Heart left ventricle (tissue), 7 donors: ENCODE results near the genes OR7A5, ILVBL and CYP4F8.

GRCh38 chr19:14743148-14743985, 35.0 kb downstream of the ADGRE2 start:
- PRO-cap, 6 experiments, result no peak in any of the 6 experiments
- RAMPAGE, long total RNA, 2 experiments, result no peak in any of the 2 experiments
- RRBS, result no CpG with 5 or more reads among the region's 11 CpGs

- PRO-cap, 6 experiments, result no peak in any of the 6 experiments
- RAMPAGE, long total RNA, 2 experiments, result no peak in any of the 2 experiments
- RRBS, result no CpG with 5 or more reads among the region's 6 CpGs
Measured at GRCh38 chr19:14763523-14764334, 14.6 kb downstream of the ADGRE2 start.

DNA sequence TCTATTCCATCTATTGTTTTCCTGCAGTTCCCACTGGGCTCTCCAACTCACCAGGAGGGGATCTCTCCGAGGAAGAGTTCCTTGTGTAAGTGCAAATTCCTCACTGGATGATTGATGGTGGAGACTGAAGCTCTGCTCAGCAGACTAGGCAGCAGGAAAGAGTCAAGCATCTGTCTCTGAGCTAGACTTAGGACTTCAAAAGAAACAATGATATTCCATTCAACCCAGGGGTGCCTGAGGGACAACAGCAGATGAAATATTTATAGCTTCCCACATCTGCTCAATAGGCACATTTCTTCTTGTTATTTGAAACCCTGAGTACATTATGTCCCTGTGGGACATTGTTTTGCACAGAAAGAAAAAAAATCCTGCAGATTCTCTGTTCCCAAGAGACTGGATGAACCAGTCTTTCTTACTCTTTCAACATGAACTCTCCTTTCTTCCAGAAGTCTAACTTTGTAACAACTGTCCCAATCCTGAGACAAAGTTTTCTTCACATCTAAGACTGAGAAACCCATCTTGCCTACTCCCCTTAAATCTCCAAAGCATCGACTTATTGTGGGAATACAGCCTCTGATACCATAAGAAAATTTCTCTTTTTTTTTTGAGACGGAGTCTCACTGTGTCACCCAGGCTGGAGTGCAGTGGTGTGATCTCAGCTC, at the start of gene OR7A5:
Gene OR7A5 (minus strand): TSS at position 163 of the 662 bp plus-strand sequence.
- PRO-cap, 6 experiments, result no peak in any of the 6 experiments
- RAMPAGE, long total RNA, 2 experiments, result no peak in any of the 2 experiments
- RRBS, result no CpG with 5 or more reads among the region's 3 CpGs

DNA sequence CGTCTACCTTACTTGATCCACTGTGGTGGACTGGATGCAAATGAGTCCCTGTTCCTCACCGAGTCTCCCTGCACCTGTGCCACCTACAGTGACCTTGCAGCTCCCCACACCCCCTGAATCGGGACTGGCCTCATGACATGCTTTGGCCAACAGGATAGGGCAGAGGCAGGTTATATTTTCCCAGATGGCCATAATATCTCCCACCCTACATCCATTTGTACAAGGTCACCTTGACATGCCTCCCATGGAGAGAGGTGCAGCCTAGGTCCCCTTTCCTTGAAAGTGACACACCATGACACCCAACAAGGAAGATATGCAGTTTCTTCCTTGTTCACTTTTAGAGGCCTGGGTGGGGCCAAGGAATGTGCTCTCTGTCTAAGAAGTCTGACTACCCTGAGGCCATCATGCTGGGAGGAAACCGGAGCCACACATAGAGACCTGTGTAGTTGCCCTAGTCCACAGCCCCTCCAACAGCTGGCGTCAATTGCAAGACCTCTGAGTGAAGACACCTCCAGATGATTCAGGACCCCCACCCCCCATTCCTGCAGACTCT, 7.5 kb downstream of the ILVBL start:
- PRO-cap, 6 experiments, result no peak in any of the 6 experiments
- RAMPAGE, long total RNA, 2 experiments, result no peak in any of the 2 experiments
- RRBS, result no CpG with 5 or more reads among the region's 5 CpGs

DNA sequence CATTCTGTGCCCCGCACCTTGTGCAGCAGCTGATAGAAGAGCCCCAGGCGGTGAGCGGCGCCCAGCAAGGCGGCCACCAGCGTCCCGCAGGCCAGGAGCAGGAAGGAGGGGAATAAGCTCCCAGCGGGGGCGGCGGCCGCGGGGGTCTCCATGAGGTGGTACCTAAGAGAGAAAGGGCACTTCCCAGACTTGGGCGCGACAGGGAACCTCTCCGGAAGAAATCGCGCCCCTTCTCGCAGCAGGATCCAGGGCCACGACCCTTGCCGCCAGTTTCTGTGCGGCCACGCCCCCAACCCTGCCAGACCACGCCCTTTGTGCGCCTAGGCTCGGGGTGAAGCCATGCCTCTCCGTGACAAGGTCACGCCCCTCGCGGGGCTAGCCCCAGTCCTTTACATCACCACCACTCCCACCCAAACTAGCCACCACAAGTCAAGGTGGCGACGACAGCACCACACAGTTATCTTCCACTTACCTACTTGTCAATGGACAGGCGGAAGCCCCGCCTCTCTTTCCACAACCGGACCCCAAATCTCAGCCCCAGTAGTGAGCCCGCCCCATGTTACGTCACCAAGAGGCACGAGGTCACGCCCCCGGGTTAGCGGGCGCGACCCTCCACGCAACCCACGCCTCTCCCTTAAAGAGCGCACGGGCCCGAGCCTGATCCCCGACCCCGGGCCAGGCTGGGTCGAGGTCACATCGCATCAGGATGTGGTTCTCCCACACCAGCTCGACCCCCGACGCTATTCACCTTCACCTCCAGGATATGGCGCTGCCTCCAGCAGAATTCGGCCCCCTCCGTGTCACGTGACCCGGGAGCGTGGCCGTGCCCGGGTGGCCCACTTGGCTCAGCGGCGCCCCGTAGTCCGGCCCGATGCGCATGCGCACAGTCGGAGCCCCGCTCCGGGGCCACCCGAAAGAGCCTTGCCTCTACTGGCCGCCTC, at the start of gene ILVBL:
Gene ILVBL (minus strand): TSS at position 879 of the 941 bp plus-strand sequence.
- PRO-cap, 6 experiments, result peak in 6 of 6 experiments; most common plus-strand start position 422 of the sequence (in 5); most common minus-strand start position 285 of the sequence (in 6)
- RAMPAGE, long total RNA, 2 experiments, result start-site peak on the minus strand in 2 of 2 experiments, centred at positions 257 to 776 of the sequence, 17 to 117 reads per replicate
- RRBS, result under 1% methylated on average over 31 of the region's 74 CpGs

GRCh38 chr19:15186904-15187372, 13.9 kb downstream of the NOTCH3 start:
- PRO-cap, 6 experiments, result no peak in any of the 6 experiments
- RAMPAGE, long total RNA, 2 experiments, result no peak in any of the 2 experiments
- RRBS, result no CpG with 5 or more reads among the region's 22 CpGs

DNA sequence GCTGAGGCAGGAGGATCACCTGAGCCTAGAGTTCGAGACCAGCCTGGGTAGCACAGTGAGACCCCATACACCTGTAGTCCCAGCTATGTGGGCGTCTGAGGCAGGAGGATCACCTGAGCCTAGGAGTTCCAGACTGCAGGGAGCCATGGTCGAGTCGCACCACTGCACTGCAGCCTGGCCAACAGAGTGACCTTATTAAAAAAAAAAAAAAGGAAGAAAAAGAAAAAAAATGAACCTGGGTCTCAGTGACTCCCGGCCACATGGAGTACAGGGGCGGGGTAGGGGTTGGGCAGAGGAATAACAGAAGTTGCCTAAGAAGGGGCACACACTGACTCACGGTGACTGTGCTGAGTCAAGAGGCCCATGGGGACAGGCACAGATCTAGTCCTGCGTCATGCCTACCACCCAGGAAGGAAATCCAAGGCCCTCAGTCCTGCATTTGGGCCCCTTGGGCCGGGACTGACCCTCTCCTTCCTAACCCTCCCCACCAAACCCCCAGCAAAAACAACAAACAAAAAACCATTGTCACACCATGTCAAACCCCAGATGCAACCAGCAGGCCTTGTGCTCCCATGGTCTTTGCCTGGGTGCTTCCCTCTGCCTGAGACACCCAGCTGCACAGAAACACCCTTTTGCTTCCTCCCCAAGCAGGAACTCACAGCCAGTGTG, 9.4 kb upstream of the NOTCH3 start:
- PRO-cap, 6 experiments, result peak in 1 of 6 experiments; most common plus-strand start position 430 of the sequence (in 1); most common minus-strand start position 188 of the sequence (in 1)
- RAMPAGE, long total RNA, 2 experiments, result no peak in any of the 2 experiments
- RRBS, result no CpG with 5 or more reads among the region's 9 CpGs

DNA sequence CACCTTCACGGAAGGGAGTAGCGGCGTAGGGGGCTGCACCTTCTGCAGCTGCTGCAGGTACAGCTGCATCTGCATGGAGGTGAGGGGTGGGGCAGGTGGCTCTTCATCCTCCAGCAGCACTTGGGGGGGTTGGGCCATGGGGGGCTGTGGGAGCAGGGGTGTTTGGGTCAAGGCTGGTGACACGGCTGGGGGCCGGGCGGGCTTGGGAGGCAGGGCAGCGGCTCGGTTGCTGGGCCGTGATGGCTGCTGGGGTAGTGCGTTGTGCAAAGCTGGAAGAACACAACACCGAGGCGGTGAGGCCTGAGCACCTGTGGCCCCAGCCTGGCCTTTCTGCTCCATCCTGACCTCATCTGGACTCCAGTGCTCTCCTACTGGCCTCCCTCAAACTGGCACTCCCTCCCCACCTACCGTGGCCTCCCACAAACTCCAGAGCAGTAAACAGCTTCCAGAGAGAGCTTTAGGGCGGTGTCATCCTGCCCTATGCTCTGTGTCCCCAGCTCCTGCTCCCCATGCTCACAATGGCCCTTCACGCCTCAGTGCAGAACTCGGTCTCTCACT, 11.1 kb upstream of the EPHX3 start:
- PRO-cap, 6 experiments, result no peak in any of the 6 experiments
- RAMPAGE, long total RNA, 2 experiments, result no peak in any of the 2 experiments
- RRBS, result no CpG with 5 or more reads among the region's 16 CpGs

DNA sequence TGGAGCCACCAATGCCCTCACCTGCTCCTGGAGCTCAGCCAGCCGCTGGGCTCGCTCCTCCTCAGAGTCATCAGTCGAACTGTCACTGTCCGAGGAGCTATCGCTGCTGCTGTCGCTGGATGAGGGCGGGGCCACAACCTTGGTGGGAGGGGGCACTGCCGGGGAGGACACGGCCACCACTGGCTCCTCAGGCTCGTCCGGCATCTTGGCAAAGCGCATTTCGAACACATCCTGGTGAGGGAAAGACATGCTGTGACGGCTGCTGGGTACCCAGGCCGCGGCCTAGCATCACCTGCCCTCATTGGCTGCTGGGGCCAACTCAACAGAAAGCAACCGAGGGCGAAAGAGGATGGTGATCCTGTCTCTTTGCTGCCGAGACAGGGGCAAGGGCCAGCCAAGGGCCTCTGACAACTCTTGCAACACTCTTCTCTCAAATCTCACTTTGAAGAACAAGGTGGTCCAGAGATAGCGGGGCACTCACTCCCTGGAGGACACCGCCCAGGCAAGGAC, 24.8 kb upstream of the EPHX3 start:
- PRO-cap, 6 experiments, result no peak in any of the 6 experiments
- RAMPAGE, long total RNA, 2 experiments, result no peak in any of the 2 experiments
- RRBS, result 83% methylated on average over 2 of the region's 21 CpGs

GRCh38 chr19:15268785-15269193, 36.5 kb upstream of the EPHX3 start:
- PRO-cap, 6 experiments, result no peak in any of the 6 experiments
- RAMPAGE, long total RNA, 2 experiments, result no peak in any of the 2 experiments
- RRBS, result no CpG with 5 or more reads among the region's 7 CpGs

DNA sequence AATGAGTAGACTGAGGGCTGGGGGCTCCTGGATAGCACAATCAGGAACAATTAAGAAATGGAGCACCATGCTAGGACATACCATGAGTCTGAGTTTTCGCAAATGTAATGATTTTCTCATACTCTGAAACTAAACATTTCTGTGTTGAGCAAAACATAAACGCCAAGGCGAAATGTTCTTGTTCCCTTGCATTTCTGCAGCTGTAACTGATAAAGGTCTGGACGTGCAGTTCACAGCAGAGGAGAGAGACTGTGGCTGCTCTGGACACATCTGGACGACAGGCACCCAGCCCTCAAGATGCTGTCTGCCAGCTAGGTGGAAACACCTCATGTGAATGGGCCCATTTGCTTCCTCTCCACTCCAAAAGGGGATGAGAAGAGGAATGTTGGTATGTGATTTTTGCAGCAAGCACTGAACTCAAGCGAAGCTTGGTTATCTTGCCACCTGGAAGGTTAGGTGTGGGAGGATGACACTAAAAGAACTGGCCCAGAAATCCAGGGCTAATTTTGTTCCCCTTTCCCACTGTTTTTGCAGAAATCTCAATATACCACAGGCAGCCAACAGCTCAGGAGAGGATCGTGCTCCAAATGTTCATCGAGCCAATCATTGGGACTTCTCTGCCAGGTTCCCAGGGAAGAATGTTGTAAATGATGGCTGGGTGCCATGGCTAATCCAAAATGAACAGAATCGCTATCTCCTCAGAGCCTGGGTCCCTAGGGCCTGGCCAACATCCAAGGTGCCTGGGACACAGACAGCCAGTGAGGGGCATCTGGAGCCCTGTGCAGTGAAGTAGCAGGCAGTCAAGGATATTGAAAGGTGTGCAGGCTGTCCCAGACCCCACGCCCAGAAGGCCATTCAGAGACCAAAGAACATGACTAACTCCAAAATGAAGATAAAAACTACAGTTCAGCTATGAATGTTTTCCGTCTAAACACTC, 38.0 kb downstream of the BRD4 start:
- PRO-cap, 6 experiments, result no peak in any of the 6 experiments
- RAMPAGE, long total RNA, 2 experiments, result no peak in any of the 2 experiments
- RRBS, result no CpG with 5 or more reads among the region's 11 CpGs

GRCh38 chr19:15353771-15354642, 21.7 kb upstream of the BRD4 start:
- PRO-cap, 6 experiments, result no peak in any of the 6 experiments
- RAMPAGE, long total RNA, 2 experiments, result no peak in any of the 2 experiments
- RRBS, result no CpG with 5 or more reads among the region's 12 CpGs

- PRO-cap, 6 experiments, result peak in 6 of 6 experiments; most common plus-strand start chr19:15374971 (in 4); most common minus-strand start chr19:15374862 (in 6)
- RAMPAGE, long total RNA, 2 experiments, result no peak in any of the 2 experiments
- RRBS, result no CpG with 5 or more reads among the region's 23 CpGs
Measured at GRCh38 chr19:15374660-15375300, 4.8 kb downstream of the AKAP8 start.

GRCh38 chr19:15380278-15380737, 721 bp upstream of the AKAP8 start:
- PRO-cap, 6 experiments, result peak in 5 of 6 experiments; most common plus-strand start chr19:15380383 (in 1); most common minus-strand start chr19:15380397 (in 4)
- RAMPAGE, long total RNA, 2 experiments, result no peak in any of the 2 experiments
- RRBS, result no CpG with 5 or more reads among the region's 24 CpGs

DNA sequence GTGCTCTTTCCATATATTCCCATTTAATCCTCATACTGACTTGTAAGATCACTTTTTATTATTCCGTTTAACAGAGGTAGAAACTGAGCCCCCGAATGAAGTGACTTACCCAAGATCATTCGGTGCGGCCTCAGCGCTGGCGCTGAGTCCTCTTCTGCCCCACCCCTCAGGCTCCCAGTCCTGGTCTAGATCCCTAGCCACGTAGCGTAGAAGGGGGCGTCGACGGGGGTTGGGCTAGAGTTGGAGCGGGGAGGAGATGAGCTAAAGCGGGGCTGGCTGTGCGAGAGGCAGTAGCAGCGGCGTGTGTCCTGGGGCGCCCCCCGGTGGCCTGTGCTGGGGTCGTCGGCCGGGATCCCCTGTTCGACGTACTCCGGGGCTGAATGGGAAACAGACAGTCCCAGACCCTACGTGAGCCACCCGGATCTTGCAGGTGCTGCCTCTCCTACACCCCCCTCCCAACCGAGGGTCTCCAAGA, 47.4 kb downstream of the CYP4F22 start:
- PRO-cap, 6 experiments, result peak in 6 of 6 experiments; most common plus-strand start position 290 of the sequence (in 1); most common minus-strand start position 156 of the sequence (in 6)
- RAMPAGE, long total RNA, 2 experiments, result no peak in any of the 2 experiments
- RRBS, result 3% methylated on average over 2 of the region's 27 CpGs

GRCh38 chr19:15614934-15615571, at the start of gene CYP4F8:
TSS of gene CYP4F8 (plus strand) at chr19:15615218.
- PRO-cap, 6 experiments, result no peak in any of the 6 experiments
- RAMPAGE, long total RNA, 2 experiments, result no peak in any of the 2 experiments
- RRBS, result no CpG with 5 or more reads among the region's 4 CpGs

GRCh38 chr19:15837347-15837812, 21.9 kb upstream of the OR10H1 start:
- PRO-cap, 6 experiments, result peak in 6 of 6 experiments; most common plus-strand start chr19:15837593 (in 1); most common minus-strand start chr19:15837472 (in 6)
- RAMPAGE, long total RNA, 2 experiments, result no peak in any of the 2 experiments
- RRBS, result no CpG with 5 or more reads among the region's 6 CpGs

GRCh38 chr19:15864852-15865358, 33.0 kb downstream of the CYP4F2 start:
- PRO-cap, 6 experiments, result no peak in any of the 6 experiments
- RAMPAGE, long total RNA, 2 experiments, result no peak in any of the 2 experiments
- RRBS, result no CpG with 5 or more reads among the region's 8 CpGs

- PRO-cap, 6 experiments, result no peak in any of the 6 experiments
- RAMPAGE, long total RNA, 2 experiments, result no peak in any of the 2 experiments
- RRBS, result no CpG with 5 or more reads among the region's 7 CpGs
Measured at GRCh38 chr19:15869047-15869751, 28.7 kb downstream of the CYP4F2 start.

DNA sequence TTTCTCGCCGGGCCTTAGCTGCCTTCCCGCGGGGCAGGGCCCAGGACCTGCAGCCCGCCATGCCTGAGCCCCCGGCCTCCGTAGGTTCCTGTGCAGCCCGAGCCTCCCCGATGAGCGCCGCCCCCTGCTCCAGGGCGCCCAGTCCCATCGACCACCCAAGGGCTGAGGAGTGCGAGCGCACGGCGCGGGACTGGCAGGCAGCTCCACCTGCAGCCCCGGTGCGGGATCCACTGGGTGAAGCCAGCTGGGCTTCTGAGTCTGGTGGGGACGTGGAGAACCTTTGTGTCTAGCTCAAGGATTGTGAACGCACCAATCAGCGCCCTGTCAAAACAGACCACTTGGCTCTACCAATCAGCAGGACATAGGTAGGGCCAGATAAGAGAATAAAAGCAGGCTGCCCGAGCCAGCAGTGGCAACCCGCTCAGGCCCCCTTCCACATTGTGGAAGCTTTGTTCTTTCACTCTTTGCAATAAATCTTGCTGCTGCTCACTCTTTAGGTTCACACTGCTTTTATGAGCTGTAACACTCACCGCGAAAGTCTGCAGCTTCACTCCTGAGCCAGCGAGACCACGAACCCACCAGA, 2.1 kb upstream of the CYP4F2 start:
- PRO-cap, 6 experiments, result no peak in any of the 6 experiments
- RAMPAGE, long total RNA, 2 experiments, result no peak in any of the 2 experiments
- RRBS, result 3% methylated on average over 2 of the region's 29 CpGs